Jurkat, Clone E6-1 (cell line): ENCODE measurements around the genes TMOD4, PIP5K1A, RIIAD1, TCHH, HRNR, CRNN and S100A9.

DNA sequence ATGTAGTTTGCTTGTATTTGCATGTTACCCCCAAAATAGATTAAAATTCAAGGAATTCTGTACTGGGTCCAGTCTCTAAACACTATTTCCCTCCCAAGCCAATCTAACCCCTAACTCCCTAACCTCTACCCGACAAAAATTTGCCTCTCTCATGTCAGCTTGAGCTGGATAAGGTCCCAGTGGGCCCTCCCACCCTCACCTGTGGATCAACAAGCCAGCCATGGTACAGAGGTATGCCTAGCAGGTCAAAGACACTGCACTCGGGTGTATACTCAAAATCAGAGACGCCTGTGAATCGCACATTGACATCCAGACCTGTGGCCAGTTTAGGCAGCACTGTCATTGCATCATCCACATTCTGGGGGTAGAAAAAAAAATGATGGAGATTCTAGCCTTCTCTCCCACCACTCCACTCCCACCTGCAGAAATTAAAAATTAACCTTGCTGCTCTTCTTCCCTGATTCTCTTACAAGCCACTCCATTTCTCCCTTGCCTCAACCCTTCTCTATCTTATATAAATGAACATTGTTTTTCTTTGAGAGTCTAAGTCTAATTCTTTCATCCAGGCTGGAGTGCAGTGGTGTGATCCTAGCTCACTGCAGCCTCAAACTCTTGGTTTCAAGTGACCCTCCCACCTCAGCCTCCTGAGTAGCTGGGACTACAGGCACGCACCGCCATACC, 6.3 kb downstream of the MINDY1 start:
- RRBS: no CpG with 5 or more reads among the region's 6 CpGs

DNA sequence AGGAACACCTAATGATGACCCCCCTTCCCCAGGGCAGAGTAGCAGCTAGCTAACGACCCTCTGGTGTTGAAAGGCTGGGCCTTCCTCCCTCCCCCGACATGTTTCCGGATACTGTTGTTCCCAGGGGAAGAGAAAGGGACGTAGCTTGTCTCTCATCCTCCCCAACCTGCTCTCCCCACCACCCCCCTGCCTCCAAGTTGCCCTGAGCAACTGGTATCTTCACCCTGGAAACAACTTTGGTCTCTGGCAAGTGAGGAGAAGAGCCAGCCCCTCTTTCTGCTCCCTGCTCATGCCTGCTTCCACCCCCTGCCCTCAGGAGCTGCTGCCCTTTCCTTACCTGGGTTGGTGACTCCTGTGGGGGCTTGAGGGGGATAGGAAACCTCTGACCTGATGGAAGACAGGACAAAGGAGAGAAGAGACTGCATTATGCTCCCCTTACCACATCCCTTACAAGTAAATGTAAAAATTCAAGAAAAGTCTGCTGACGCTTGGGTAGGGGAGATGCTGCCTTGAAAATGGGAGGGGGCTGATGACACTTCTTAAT, 2.3 kb downstream of the SEMA6C start:
- RRBS: no CpG with 5 or more reads among the region's 5 CpGs

GRCh38 chr1:151175828-151176330, at the start of gene TMOD4:
TMOD4 (minus strand) TSS chr1:151175981.
- RRBS: no CpG with 5 or more reads among the region's 4 CpGs

- RRBS: no CpG with 5 or more reads among the region's 17 CpGs
Measured at GRCh38 chr1:151194867-151195609, 3.3 kb upstream of the PIP5K1A start.

DNA sequence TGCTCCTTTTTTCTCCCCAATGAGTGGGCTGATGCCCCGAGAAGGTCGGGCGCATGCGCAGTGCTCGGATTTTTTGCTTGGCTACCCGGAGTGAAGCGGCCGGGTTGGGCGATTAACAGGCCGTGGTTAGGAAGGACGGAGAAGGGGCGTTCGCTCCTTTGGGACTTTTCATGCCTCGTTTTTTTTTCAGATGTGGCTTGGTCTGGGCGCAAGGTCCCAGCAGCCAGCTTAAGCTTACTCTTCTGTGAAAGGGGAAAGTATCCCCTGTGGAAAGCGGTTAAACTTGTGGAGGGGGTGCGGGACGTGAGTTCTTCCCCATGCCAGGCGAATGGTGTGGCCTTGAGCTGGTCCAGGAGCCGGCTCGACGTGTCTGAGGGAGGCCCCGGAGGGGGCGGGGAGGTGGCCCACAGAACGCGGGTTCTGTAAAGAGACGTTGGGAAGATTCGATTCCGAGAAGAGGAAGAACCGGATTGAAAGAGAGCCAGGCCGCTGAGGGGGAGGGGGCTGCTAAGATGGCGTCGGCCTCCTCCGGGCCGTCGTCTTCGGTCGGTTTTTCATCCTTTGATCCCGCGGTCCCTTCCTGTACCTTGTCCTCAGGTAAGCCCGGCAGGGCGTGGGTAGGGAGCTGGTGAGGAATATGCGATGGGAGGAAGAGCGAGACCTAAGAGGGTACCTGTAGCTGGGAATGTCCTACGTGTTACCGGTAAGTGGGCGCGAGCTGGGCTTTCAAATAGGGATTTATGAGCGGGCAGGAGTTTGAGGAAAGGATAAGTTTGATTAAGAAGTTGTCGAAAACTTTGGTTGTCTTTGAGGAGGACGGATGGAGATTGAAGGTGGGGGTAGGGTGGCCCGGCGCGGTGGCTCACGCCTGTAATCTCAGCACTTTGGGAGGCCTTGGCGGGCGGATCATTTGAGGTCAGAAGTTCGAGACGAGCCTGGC, at the start of gene PIP5K1A:
Gene PIP5K1A, plus strand, starts transcription at position 68 of the 940 bp plus-strand sequence.
- RRBS: 2% methylated on average over 14 of the region's 59 CpGs

DNA sequence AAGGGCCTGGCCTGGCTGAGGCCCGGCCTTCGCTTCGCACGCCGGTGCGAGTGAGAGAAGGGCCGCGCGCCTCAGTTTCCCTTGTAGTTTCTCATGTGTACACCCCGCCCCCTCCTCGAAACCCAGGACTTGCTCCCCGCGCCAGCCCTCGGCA, 840 bp downstream of the ZNF687 start:
- RRBS: no CpG with 5 or more reads among the region's 14 CpGs

DNA sequence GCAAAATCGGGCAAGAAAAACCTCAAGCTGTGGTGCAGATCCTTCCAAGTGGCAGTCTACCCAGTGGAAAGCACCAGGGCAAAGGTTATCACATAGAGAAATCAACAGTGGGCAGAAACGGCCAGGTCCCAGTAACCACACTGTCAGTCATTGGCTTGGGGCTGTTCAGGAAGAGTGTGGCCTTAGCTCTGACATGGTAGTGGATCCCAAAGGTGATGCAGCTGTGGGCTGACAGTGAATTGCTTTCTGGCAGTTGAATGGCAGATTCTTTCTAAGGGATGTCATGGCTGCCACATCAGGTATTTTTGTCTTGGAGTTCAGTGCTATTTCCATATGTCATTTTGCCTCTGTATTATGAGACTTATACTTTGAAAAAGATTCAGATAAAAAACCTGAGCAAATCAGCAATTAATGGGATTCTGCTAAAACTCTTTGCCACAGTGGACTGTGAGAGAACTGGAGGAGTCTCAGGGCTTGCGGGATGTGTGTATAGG, 8.1 kb upstream of the CGN start:
- RRBS: no CpG with 5 or more reads among the region's 3 CpGs

GRCh38 chr1:151539378-151539978, 631 bp upstream of the TUFT1 start:
- RRBS: no CpG with 5 or more reads among the region's 7 CpGs

GRCh38 chr1:151692083-151692753, 24.4 kb downstream of the CELF3 start:
- RRBS: no CpG with 5 or more reads among the region's 4 CpGs

- RRBS: no CpG with 5 or more reads among the region's 3 CpGs
Measured at GRCh38 chr1:151713043-151713526, 3.5 kb downstream of the CELF3 start.

GRCh38 chr1:151720976-151721780, at the start of gene RIIAD1:
RIIAD1 (plus strand) TSS chr1:151721522.
- RRBS: 3% methylated on average over 13 of the region's 43 CpGs

DNA sequence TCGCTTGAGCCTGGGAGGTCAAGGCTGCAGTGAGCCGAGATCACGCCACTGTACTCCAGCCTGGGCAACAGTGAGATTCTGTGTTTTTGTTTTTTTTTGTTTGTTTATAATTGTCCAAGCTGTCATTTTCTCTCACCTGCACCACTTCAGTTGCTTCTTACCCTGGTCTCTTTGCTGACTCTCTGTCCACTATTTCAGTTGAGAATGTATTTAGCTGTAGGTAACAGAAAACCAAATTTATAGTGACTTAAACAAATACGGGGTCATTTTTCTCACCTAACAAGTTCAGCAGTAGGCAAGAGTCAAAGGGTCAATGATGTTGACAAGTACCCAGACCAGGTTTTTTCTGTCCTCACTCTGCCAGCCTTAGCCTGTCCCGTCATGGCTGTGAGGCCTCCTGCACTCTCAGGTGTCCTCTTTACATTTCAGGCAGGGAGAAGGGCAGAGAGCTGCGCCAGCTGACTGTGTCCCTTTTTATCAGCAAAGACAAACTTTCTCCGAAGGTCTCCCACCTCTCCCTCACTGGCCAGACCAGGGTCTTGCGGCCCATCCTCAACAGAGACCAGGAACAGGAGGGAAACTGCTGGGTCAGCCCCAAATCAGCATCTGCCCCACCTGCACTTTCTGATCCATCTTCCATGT, 11.8 kb downstream of the RIIAD1 start:
- RRBS: no CpG with 5 or more reads among the region's 8 CpGs

DNA sequence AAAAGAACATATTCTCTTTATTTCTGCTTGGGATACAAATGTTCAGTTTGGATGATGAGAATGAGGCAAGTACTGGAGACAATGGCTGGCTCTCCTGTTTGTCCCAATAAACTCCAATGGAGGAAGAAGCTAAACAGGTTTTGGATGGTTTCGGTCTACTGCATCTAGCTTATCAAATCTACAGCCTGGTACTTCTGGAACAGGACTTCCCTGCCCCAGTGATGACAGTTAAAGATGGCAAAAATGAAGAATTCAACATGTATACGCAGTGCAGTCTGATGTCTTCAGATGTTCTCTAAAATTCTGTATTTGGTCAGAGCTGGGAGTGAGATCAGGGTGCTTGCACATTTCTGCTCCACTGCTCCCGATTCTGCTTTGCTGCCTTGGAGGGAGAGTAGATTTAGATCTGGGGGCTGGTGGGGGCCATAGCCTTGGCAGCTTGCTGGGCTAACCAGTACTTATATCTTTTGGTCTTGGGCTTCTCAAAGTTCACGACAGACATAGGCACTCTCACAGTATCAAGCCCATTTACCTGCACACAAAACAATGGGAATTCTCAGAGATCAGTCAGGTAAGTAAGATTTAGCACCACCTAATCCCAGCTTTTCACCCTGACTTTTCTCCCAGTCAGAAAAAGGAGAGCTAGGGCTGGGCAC, 3.5 kb downstream of the MRPL9 start:
- RRBS: no CpG with 5 or more reads among the region's 4 CpGs

DNA sequence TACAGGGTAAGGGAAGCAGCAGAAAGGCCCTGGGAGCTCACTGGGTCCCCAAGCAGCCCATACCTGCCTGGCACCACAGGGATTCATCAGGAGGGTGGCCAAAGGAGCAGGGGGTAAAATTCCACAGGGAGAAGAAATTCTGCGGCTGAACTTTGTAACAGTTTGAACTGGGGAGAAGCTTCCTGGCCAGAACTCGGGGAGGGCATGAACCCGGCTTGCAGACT, 11.5 kb downstream of the THEM4 start:
- RRBS: no CpG with 5 or more reads among the region's 3 CpGs

DNA sequence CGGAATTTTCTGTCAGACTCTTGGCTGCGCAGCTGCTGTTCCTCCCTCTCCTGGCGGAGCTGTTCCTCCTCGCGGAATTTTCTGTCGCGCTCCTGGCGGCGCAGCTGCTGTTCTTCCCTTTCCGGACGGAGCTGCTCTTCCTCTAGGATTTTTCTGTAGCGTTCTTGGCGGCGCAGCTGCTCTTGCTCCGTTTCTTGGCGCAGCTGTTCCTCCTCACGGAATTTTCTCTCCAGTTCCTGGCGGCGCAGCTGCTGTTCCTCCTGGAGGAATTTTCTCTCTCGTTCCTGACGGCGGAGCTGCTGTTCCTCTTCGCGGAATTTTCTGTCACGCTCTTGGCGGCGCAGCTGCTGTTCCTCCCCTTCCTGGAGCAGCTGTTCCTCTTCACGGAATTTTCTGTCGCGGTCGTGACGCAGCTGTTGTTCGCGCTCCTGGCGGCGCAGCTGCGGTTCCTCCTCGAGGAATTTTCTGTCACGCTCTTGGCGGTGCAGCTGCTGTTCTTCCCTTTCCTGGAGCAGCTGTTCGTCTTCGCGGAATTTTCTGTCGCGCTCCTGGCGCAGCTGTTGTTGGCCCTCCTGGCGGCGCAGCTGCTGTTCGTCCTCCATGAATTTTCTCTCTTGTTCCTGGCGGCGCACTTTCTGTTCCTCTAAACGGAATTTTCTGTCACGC, 7.3 kb downstream of the TCHH start:
- RRBS: no CpG with 5 or more reads among the region's 53 CpGs

DNA sequence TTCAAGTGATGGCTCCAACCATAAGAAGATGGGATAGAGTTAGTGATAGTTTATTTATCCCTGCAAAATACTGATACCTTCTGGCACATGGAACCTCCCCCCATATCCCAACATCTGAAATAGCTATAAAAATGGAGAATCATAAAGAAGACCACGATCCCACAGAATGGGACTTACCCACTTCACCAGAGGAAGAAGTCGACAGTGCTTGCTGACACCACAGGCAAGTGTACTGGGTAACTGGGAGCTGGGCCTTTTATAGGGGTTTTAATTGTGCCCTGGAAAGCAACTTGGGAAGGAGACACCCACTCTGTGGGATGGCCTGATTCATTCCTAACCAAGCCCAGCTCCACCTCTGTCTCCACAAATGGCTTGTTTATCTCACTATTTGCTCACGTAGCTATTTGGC, at the start of gene TCHH:
Gene TCHH, minus strand, starts transcription at position 231 of the 409 bp plus-strand sequence.
- RRBS: no CpG with 5 or more reads among the region's 3 CpGs

GRCh38 chr1:152224135-152224485, at the start of gene HRNR:
HRNR (minus strand) TSS chr1:152224193.
- RRBS: no CpG with 5 or more reads among the region's 1 CpG

- RRBS: no CpG with 5 or more reads among the region's 2 CpGs
Measured at GRCh38 chr1:152414024-152414497, at the start of gene CRNN. CRNN (minus strand) TSS chr1:152414263.

DNA sequence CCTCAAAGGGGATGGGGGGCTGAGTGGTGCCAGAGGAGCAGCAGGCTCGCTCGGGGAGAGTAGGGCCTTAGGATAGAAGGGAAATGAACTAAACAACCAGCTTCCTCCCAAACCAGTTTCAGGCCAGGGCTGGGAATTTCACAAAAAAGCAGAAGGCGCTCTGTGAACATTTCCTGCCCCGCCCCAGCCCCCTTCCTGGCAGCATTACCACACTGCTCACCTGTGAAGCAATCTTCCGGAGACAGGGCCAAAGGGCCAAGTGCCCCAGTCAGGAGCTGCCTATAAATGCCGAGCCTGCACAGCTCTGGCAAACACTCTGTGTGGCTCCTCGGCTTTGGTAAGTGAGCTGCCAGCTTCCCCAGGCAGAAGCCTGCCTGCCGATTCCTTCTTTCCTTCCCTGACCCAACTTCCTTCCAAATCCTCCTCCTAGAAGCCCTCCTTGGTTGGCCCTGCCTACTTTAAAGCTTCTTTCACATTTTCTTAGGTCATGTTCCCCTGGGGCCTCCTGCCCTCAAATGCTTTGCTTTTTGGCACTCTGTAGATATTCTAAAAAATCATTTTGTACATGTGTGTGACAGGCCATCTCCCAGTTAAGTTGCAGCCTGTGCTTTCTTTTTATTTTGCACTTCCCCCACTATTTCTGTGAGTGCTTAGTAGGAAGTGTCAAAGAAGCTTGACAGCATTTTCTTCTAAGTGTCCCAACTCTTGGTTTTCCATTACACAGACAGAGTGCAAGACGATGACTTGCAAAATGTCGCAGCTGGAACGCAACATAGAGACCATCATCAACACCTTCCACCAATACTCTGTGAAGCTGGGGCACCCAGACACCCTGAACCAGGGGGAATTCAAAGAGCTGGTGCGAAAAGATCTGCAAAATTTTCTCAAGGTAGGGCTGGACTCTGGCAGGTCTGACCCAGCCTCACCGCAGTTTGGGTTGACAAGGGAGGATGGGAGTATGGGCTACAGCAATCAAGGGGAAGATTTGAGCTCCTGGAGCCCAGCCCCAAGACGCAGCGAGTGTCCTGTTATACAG, at the start of gene S100A9:
Gene S100A9, plus strand, starts transcription at position 310 of the 1,036 bp plus-strand sequence.
- RRBS: no CpG with 5 or more reads among the region's 15 CpGs